Left lung (tissue), 1 donor: Measurements from ENCODE around the genes IL1R1 and IL1RL2.

DNA sequence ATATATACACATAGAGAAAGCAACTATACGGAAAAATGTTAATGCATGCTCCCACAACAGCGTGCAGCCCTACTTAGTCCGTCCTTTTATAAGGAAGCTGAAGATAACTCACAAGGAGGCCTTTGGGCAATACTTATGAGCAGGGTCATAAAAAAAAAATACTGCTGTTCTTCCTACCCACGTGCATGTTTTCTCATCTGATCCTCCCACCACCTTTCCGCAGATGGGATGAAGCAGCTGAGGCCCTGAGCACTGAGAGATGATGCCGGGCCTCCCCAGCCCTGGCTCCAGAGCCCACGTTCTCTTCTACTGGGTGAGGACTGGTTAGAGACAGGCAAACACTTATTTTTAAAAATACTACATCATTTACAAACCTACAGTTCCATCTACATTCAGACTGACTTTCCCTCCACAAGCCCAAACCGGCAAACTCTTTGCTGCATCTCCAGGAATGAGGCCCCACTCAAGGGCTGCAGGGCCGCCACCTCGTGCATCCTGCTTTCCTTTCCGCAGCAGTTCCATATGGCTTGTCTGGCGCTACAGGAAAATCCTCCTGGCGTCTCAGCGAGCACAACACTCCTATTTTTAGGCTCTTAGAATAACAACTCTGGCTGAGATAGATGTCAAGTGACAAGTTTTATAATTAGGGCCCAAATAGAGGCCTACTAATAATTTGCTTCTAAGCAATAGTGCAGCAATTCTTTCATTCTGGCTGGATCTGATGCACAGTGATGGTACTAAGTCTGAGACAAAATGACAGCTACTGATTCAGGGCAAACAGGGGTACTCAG, 41.5 kb downstream of the TBC1D8 start:
- PRO-cap = no peak

DNA sequence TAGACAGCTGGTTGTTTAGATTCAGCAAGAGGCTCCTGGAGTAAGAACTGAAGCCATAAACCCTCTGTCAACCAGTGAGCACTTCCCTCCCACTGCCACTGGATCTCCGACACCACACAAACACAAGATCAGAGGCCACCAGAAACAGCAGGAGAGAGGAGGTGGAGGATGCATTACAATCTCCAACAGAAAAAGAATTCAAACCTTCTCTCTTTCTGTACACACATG, 27.2 kb downstream of the TBC1D8 start:
- PRO-cap = no peak

GRCh38 chr2:101232693-101233187, 19.9 kb upstream of the CNOT11 start:
- PRO-cap = no peak

GRCh38 chr2:101239472-101239839, 13.2 kb upstream of the CNOT11 start:
- PRO-cap = bidirectional peak, plus-strand start at chr2:101239716, minus-strand start at chr2:101239555

- PRO-cap = no peak
These were observed 855 bp downstream of the CNOT11 start for GRCh38 chr2:101253701-101253780.

- PRO-cap = unidirectional peak, minus-strand start at chr2:101257863
These were observed 5.0 kb downstream of the CNOT11 start for GRCh38 chr2:101257712-101258009.

DNA sequence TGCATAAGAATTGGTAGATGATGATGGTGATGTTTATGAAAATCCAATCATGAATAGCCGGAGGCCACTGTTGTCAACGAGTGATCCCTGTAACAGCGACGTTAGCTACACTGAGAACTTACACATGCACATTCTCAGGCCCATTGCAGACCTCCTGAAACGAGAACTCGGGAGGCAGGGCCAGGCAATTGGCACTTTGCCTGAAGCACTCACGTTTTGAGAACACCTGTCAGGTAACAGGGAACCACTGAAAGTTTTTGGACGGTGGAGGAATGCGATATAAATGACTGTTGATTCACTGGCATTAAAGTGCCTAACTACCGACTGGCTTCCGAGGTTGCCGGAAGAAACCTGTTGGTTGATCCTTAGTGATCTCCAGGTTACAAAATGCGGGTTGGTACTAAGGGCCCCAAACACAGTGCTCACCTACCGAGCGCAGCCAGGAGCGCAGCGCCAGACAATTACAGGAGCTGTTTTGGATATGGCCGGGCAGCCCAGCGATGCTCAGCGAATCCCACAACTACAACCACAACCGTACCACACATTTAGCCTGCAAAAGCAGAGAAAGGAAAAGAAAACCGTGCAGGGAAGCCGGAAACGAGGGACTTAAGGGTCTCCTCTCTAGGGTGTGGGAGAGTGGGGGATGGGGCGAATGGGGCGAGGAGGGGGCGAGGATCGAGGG, 927 bp upstream of the MAP4K4 start:
- PRO-cap = unidirectional peak, plus-strand start at position 307 of the sequence

- PRO-cap = no peak
These were observed 894 bp downstream of the MAP4K4 start for GRCh38 chr2:101698374-101698828.

DNA sequence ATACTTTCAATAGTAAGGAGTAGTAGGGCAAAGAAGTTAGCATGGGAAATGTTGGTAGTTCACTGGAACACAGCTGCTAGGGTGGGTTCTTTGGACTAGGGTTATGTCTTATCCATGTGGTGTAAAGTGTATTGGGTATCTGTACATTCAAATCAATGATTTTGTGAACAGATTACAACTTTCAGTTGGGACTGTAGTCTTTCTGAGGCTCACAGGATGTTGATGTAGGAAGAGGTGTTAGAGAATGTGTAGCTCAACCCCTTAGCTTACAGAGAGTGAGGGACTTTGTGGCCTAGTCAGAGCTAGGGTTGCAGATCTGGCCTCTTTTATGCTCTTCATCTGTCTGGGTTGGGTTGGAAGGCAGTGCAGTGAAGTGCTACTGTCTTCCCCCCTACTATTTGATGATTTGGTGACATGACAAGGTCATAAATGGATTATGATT, 21.4 kb downstream of the MAP4K4 start:
- PRO-cap = no peak

DNA sequence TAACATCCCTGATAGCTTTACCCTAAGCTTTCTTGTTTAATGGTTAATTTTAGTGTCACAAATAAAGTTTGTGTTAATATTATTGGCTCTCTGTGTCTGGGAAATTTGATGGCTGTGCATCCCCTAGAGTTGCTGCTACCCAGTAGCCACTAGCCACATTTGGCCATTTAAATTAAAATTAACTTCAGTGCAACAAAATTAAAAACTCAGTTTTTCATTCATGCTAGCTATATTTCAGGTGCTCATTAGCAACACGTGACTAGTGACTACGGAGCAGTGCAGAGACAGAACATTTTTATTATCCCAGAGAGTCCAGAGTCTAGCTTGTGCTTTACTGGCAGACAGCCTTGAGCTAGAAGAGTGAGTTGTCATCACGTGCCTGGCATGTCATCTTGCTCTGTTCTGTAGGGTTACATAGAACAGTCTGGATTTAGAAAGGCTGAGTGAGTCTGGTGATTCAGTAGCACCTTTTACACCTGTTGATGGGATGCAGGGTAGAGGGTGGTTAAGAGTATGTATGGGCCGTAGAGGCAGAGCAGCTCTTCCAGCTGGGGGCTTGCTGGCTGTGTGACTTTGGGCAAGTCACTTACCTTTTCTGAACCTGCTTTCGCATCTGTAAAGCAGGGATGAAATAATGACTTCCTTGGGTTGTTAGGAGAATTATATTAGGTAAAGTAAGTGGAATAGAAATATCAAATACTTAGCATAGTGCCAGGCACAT, 136.9 kb upstream of the IL1R2 start:
- PRO-cap = no peak

DNA sequence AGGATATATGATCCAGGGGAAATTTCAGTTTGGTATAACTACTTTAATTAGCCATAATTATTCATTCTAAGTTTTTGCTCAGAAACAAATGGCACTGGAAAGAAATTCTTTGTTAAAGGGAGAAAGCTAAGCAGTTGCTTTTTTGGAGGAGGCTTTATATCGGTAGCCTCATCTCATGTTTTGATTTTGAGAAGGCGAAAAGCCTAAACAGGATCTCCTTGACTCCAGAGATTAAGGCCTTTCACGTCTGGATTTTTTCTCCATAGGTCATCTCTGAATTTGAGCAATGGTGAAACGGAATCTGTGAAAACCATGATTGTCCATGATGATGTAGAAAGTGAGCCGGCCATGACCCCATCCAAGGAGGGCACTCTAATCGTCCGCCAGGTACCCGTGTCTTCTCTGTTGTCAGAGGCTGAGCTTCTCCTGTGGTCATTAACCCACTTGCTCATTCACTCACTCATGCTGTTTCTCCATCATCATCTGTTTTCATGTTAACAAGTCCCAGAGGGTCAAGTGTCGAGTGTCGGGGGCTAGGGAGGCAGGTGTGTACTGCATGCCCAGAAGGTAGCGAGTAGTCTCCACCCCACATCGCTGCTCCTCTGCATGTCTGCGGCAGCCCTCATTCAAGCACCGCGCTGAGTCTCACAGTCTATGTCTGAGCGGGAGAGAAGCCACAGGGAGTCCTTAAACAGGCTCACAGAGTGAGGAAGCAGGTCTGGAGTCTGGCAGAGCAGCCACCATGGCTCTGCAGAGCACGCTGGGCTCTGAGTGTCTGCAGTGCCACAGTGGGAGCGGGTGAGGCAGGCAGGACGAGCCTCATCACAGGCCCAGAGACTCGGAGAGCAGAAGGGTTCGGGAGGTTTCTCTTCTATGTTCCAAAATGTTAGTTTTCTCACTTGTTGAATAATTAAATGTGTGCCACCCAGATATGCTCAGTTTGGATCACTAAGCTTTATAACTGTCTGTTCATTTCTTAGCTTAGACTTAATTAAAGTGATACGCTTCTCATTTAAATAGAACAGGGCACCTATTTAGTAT, 121.4 kb upstream of the IL1R2 start:
- PRO-cap = no peak

DNA sequence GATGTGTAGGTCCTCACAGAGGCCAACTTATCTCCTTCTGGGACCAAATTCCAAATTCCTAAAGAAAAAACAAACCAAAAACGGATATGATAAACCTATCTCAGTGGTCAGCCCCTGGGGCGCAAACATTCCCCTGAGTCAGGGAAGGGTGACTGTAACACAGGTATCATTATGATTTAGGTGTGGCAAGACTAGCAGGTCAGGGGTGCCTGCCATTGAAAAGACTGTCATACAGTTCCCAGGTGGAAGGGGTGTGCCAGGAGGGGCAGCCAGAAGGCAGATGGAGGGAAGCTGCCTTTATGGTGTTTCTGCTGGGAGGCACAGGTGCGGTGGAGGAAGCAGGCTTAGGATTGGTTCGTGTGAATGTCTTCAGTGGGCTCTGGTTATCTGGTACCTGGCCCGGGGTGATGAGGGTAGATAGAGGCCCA, 6.3 kb upstream of the IL1R2 start:
- PRO-cap = no peak

- PRO-cap = no peak
These were observed 340 bp upstream of the IL1R2 start for GRCh38 chr2:101991531-101991709.

DNA sequence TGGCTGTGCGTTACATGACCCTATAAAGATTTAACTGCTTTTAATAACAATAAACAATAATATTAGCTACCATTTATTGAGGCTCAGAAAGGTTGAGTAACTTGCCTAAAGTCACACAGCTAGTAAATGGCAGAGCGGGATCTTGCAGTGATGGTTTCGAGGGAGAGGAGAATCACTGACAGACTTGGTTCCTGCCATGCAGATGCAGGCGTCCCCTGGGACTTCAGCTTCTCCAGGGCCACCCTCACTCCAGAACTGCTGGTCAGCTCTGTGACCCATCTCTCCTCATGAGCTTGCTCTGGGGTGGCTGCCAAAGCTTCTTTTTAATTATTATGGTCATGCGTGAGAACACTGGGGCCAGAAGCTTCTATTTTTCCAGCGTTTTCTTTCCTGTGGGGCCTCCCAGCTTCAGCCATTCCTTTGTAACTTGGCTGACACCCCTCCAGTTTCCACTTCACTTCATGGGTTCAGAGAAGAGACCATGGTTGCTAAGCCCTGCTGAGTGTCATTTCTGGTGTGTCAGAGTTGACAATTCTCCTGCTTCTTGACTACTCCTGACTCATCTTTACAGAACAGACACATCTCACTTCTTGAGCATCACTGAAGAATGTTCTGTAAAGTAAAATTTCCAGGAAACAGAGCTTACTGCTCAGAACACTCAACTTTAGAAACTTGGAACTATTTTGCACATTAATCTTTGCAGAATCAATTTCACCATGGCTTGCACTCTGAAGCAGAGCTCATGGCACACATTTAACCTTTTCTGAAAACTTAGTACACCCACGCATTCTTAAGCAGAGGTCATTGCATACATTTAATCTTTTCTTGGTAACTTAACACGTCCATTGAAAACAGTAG, 70.4 kb downstream of the IL1R2 start:
- PRO-cap = no peak

DNA sequence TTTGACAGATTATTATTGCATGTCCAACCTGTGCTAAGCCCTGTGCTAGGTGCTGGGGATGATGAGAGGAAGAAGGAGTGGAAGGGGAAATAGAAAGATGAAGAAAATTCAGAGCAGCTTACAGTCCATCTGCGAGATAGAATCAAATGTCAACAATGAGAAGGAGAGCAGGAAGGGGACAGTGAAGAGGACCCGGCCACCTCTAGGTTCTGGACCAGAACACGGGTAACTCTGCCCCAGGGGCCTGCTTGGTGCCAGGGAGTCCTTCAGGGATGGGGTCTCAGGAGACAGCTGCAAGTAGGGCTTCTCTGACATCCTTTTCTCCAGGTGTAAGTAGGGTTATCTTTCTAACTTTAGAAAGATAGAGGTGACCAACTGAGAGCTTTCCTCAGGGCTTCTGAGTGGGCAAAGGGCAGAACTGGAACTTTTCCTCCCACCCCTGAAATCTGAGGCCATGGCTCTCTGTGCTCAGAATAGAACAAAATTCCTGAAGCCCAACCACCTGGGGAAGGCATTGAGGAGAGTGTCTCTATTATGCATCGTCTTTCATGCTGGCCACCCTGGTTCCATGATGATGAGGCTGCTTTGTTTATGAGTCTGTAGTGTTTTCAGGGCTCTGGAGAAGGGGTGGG, 30.9 kb upstream of the IL1R1 start:
- PRO-cap = no peak

DNA sequence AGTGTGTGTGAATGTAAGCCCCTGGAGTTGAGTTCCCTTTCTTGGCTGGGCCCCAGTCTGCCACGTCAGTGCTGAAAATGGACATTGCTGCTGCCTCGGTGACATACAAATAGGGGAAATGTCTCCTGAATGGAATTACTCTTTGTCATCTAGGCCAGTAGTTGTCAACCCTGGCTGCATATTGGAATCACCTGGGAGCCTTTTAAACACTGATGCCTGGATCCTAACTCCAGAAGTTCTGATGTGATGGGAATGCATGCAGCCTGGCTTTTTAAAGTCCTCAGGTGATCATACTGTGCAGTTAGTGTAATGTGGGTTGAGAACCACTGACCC, 27.7 kb upstream of the IL1R1 start:
- PRO-cap = no peak

GRCh38 chr2:102122102-102122629, 20.4 kb upstream of the IL1R1 start:
- PRO-cap = no peak

- PRO-cap = bidirectional peak, plus-strand start at chr2:102142746, minus-strand start at chr2:102142673; bidirectional peak, plus-strand start at chr2:102142929, minus-strand start at chr2:102142959
These were observed at the start of gene IL1R1 for GRCh38 chr2:102142590-102143340. Gene IL1R1, plus strand, starts transcription at chr2:102142746.

- PRO-cap = no peak
These were observed at the start of gene IL1RL2 for GRCh38 chr2:102186620-102187289. Gene IL1RL2, plus strand, starts transcription at chr2:102187023.

DNA sequence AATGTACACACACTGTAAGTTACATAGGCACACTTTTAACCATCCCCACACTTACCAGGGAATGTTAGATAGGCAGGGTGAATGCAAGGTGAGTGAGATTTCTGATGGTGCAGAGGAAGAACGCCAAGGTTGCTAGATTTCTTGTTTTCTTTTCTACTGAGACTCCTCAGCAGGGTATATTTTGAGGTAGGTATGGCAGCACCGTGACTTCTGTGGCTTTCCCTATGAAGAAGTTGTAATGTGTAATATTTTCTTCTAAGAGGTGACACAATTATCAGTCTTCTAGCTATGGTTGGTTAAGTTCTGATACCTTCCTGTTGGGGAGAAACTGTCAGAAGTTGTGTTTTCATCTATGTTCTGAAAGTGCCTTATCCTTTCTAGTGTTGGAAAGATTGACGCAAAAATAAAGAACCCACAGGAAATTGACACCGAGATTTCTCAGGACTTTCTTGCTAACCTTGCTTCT, 11.7 kb downstream of the IL18R1 start:
- PRO-cap = no peak